BJ (cell line): ENCODE results near the genes MAP3K6 and AHDC1.

DNA sequence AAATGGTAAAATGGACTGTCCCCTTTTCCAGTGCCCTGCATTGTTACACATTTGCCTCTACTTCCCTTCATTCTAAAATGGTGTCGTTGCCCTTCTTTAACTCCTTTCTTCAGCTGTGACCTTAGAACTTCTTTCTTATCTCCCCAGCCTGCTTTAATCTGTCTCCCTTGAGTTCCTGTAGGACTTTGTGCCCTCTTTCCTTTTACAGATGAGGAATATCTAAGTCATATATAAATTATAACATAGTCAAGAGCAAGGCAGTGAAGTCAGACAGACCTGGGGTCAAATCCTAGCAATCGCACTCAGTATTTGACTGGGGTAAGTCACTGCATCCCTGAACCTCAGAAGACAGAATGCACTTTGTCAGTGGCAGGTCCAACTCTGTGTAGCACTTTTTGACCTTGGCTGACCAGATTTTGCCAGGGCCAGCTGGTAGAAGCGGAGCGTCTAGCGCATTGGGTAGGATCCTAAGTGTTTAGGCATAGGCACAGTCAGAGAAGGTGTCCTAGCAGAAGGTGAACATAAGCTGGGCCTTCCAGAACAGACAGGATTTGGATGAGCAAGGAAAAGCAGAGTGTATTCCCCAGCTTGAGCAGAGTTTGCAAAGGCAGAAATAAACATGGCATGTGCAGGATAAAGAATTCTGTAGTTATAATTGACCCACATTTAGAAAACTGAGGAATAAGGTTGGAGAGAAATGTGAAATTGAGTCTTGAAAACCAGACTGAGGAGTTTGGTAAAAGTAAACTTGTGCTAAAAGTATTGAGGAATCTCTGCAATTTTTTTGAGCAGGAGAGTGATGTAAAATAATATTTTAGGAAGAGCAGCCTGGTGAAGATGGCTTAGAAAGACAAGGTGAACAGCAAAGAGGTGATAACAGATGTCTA lies 31.1 kb upstream of the TMEM222 start:
- CAGE, long polyA plus RNA = no peak
- RRBS = no CpG with 5 or more reads among the region's 5 CpGs

DNA sequence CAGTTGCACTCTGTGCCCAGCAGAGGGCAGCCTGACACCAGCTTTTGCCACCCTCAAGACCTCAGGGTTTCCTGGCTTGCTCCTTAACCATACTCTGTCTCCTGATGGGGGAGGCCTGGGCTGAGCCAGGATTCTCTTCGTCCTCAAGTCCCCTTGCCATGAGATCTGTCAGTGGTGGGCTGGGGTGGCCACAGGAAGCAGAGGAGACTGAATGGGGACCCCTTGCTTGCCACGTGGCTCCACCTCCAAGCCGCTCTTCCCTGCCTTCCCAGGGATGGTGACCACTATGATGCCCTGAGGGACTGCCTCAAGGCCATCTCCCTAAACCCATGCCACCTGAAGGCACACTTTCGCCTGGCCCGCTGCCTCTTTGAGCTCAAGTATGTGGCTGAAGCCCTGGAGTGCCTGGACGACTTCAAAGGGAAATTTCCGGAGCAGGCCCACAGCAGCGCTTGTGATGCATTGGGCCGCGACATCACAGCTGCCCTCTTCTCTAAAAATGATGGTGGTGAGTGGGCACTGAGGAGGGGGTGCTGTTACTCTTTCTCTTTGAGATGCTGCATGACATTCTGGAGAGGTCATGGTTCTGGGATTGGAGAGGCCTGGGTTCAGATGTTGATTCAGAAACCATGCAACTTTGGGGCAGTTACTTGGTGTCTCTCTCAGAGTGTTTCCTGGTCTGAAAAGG lies 20.9 kb upstream of the TMEM222 start:
- CAGE, long polyA plus RNA = no peak
- RRBS = no CpG with 5 or more reads among the region's 10 CpGs

DNA sequence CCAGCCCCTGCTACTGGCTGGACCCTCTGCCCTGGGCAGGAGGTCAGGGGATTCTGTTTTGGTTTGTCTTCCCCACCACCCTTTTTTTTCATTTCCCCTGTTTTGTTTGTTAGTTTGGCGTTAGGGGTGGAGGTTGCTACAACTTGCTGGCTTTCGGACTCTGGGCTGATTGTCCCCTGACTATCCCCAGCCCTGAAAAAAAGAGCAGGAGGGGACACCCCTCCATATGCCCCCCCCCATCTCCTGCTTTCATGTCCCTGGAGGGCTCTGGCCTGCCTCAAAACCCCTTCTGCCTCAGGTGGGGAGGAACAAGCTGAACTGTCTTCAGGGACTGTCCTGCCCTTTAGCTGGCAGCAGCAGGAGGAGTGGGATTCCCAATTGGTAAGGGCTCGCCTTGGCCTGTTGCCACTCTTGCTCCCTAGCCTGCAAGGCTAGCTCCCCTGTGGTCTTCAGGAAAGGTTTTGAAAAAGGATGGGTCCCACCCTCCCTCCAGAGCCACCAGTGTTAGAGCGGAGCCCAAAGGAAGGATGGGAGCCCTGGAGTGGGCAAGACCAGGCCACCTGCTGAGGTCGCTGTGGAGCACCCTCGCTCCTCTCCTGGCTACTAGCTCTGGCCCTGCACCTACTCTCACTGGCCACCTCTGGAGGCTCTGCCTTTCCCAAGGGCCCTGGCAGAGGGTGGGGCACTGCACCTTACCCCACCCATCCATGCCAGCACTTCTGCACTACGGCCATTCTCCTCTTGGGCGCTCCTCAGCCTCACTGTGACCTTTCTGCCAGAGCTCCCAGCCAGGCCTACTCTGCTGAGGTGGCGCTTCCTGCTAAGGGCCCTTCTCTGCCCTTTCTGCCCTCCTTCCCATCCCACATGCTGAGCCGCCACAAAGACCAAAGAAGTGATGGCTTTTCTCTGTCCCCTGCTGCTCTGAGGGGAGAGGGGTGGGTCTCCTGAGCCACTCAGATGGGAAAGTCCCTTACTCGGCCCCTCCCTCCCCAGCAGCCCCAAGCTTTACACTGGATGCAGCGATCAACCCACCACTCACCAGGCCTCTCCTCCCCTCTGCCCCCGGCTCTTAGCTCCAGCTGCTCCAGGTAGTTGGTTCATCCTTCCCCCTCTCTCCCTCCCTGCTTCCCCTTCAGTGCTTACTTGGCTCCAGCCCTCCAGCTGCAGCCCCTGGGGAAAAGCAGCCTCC lies 15.2 kb upstream of the TMEM222 start:
- CAGE, long polyA plus RNA = no peak
- RRBS = no CpG with 5 or more reads among the region's 13 CpGs

DNA sequence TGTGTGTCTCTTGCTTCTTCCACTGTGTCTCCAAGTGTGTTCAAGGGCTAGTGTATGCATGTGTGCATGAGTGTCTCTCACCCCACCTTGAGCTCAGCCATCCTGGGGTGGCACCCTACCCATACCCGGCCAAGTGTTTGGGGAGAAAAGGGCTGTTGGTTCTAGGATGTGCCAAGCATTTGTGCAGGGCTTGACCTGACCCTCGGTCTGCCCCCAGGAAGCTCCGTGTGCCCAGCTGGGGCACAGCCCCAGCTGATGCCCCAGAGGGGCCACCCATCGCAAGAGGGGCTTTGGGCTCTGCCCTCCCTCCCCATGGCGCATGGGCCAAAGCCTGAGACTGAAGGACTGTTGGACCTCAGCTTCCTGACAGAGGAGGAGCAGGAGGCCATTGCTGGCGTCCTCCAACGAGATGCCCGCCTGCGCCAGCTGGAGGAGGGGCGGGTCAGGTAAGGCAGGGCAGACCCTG lies 3.3 kb downstream of the SYTL1 start:
- CAGE, long polyA plus RNA = no peak
- RRBS = no CpG with 5 or more reads among the region's 10 CpGs

GRCh38 chr1:27366762-27367698 lies at the start of gene MAP3K6:
MAP3K6 (minus strand) TSS chr1:27366961.
- CAGE, long polyA plus RNA = no peak
- RRBS = 1% methylated on average over 8 of the region's 27 CpGs

DNA sequence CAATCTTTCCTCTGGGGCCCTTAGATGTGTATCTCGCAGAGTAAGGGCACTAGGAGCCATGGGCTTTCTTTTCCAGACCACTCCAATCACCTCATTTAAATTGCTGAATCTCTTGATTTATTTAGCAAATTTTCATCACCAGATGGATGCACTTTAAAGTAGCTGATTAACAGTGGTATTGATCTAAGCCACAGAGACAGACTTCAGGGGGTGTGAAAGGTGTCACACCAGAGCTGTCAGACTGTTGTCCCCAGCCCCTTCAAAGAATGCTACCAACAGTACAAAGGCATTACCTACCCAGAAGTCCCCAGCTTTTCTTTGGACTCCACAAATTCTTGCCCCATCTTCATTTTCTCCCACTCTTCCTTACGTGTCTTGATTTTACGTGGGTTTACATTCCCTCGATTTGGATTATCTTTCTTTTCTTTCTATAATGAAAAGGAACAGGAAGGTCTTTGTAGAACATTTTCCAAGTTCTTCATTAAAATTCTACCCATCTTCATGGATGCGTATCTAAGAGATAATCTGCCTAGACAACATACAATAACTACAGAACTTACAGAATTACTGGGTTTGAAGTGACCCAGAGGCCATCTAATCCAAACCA lies 22.2 kb downstream of the GPR3 start:
- CAGE, long polyA plus RNA = no peak
- RRBS = no CpG with 5 or more reads among the region's 5 CpGs

GRCh38 chr1:27445009-27446000 lies 44.7 kb downstream of the WASF2 start:
- CAGE, long polyA plus RNA = no peak
- RRBS = no CpG with 5 or more reads among the region's 4 CpGs

- CAGE, long polyA plus RNA = no peak
- RRBS = no CpG with 5 or more reads among the region's 5 CpGs
Observed at GRCh38 chr1:27529697-27530009, 39.7 kb upstream of the WASF2 start.

DNA sequence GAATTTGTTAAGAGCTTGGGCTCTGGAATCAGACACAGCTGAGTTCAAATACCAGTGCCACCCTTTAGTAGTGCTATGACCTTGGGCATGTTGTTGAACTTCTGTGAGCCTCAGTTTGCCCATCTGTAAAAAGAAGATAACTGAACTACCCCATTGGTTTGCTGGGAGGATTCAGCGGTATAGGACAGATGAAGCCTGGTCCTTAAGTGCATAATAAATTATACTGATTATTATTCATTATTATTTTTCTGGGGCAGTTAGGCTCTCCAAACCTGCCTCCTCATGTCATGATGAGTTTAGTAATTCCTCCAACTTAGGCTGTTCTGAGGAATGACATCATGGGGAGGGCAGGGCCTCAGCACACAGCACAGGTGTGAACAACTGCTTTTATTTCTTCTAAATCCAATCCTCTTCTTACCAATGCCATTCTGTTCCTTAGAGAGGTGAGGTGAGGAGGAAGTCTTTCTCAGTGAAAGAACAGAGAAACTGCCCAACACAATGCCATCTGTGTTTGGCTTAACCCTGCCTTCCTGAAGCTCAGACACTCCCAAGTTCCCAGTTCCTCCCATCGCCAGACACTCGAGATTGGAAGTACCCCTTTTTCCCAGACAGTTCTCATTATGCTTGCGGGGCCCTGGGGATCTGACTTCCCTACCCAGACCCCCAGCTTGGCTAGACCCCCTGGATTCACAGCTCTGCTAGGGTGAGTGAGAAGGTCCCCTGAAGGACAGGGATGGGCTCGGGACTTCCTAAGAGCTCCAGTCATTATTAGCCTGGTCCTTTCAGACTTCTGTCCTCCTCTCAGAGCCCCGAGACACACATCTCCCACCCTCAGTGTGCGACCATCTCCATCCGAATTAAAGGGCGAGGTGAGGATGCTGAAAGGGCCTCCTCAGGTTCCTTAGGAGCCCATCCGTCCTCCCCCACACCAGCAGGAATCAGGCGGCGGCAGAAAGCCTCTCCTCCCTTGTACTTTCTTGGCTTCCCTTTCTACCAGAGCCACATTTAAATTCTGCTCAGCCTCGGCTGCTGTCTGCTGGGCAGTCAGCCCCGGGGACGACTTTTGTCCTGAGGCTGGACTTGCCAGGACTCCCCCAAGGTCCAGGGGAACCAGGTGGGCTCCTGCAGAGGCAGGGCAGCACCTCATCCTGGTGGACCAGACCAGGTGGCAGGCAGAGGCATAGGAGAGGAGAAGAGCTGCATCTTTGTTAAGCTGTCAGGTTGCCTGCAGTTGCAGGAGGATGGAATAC lies 45.6 kb upstream of the WASF2 start:
- CAGE, long polyA plus RNA = no peak
- RRBS = no CpG with 5 or more reads among the region's 15 CpGs

GRCh38 chr1:27551167-27551937 lies 52.6 kb downstream of the AHDC1 start:
- CAGE, long polyA plus RNA = no peak
- RRBS = 95% methylated on average over 10 of the region's 46 CpGs

DNA sequence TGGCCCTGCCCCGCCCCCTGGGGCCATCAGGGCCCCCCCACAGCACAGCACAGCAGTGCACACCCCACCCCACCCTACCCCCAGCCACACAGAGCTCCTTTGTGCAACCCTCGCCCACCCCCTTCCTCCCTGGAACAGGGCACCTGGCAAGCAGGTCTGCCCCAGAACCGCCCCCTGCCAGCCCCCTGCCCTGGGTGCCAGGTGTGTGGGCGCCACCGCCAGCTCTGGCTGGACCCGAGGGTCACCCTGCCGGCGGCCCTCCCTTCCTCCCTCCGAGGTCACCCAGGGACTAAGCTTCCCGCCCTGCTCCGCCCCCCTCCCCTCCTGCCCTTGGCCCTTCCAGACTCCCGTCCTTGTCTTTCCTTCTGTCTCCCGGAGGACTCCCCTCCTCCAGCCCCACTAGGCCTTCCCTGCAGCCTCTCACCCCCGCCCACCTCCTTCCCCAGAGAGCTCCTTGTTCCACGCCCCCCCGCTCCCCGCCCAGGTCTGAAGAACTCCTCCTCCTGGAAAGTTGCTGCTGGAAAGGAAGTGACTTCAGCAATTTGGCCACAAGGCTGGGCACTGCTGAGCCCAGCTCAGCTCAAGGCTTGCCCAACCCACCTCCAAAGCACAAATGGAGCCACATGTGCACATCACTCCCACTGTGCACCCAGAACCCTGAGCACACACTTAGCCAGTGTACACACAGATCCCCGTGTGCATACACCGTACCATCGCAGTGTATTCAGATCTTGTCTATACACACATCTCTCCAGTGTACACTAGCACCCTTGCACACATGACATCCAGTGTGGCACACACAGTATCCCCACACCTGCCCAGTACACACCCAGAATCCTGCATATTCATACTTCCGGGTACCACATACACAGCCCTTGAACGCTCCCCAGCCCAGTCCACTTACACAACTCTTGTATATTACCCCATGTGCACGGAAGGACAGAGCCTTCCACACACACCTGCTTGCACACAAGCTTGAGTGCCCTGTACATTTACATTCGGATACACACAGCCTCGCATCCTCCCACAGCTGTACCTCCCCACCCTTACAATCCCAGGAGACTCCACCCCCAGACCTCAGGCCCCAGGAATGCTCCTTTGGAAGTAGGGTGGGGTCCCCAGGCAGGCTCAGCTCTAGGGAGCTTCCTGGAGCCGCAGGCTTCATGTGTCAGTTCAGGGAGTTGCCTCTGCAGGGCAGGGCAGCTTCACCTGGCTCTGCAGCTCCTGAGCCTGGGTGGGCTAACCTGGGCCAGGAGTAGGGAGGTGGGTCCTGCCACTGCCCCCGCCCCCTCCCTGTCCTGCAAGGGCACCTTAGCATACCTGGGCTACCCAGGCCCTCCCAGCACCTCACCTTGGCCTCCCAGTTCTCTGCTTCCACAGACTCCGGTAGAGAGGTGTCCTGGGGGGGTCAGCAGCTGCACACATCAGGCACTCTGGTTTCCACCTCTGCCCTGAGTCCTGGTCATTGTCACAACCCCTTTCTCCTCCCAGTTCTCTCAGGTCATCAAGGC lies 46.4 kb downstream of the AHDC1 start:
- CAGE, long polyA plus RNA = no peak
- RRBS = no CpG with 5 or more reads among the region's 28 CpGs

DNA sequence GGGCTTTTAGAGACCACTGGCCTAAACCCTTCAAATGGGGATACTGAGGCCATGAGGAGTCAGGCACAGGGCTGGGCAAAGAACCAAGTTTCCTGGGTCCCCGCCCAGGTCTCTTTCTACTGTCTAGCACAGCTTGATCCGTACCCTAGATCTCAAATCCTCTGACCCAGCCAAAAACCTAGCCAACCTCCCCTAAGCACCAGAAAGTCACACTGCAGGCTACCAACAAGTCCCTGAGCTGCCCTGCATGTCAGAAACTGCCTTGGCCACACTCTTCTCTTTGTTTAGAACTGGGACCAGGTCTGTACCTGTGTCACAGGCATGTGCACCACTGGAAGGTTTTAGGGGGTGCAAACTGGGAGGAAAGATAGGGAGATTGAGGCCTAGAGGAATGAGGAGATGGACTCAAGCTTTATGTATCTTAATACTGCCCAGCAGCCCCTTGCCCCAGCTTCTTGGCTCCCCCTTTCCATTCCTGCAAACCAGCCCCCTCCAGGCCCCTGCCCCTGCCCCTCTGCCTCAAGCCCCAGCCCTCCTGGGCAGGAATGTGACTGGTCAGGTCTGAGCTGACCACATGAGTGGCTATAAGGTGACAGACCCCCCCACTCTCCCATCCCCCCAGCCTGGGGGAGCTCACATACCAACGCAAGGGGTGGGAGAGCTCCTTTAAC lies 33.4 kb downstream of the AHDC1 start:
- CAGE, long polyA plus RNA = no peak
- RRBS = no CpG with 5 or more reads among the region's 3 CpGs

GRCh38 chr1:27575485-27576478 lies 28.2 kb downstream of the AHDC1 start:
- CAGE, long polyA plus RNA = no peak
- RRBS = 3% methylated on average over 24 of the region's 95 CpGs

GRCh38 chr1:27592479-27593207 lies 11.3 kb downstream of the AHDC1 start:
- CAGE, long polyA plus RNA = no peak
- RRBS = 66% methylated on average over 3 of the region's 21 CpGs

- CAGE, long polyA plus RNA = no peak
- RRBS = under 1% methylated on average over 26 of the region's 116 CpGs
Observed at GRCh38 chr1:27603347-27604640, at the start of gene AHDC1. AHDC1 (minus strand) TSS chr1:27604144.

GRCh38 chr1:27614766-27615506 lies 11.0 kb upstream of the AHDC1 start:
- CAGE, long polyA plus RNA = no peak
- RRBS = 6% methylated on average over 9 of the region's 36 CpGs

DNA sequence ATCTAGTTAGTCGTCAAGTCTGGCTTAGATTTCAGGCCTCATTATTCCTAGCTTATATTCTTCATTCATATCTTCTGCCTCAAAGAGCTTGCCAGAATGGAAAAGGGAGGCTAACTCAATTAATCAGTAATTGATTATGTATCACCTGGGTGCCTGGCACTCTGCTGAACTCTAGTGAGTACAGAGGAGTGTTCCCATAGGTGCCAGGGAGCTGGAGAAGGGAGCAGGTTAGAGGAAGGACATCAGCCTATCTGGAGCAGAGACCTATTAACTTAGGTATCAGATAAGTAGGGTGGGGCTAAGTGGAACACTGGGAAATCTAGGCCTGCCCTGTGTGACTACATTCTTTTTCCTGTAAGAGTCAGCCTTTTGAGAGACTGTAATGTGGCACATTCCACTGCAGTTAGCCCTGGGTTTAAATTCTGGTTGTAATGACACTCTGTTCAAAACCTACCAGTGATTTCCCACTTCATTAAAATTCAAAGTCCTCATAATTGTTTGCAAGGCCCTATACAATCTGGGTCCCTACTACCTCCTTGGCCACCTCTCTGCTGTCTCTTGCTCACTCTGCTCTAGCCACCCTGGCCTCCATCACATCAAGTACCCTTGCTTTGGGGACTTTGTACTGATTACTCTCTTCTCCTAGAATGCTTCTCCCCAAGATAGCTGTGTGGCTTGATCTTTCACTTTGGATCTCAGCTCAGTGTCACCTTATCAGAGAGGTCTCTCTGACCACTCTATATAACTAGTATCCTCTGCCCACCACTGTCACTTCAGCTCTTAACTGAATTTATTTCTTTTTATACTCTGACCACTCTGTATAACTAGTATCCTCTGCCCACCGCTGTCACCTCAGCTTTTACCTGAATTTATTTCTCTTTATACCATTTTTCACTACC lies 12.9 kb downstream of the STX12 start:
- CAGE, long polyA plus RNA = no peak
- RRBS = no CpG with 5 or more reads among the region's 2 CpGs

GRCh38 chr1:27858101-27858835 lies 14.1 kb upstream of the THEMIS2 start:
- CAGE, long polyA plus RNA = no peak
- RRBS = 0% methylated on average over 1 of the region's 10 CpGs

GRCh38 chr1:27886096-27886661 lies 13.8 kb downstream of the THEMIS2 start:
- CAGE, long polyA plus RNA = no peak
- RRBS = no CpG with 5 or more reads among the region's 9 CpGs

DNA sequence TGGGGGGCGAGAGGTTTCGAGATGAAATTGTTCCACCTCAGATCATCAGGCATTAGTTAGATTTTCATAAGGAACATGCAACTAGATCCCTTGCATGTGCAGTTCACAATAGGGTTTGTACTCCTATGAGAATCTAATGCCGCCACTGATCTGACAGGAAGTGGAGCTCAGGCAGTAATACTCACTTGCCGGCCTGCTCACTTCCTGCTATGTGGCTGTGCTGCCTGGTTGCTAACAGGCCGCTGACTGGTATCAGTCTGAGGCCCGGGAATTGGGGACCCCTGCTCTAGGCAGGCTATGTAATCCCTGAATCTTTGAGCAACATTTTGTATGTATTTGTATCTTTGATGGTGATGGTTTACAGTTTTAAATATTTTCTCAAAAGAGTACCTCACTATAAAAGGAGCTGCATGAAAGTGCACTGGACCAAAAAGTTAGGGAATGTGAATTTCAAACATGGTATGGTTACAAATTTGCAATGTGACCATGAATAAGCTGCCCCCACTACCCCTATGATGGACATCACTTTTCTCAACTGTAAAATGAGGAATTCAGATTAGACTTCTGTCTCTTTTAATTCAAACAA lies 32.6 kb downstream of the XKR8 start:
- CAGE, long polyA plus RNA = no peak
- RRBS = 65% methylated on average over 3 of the region's 6 CpGs